Spinal cord (tissue), 3 donors: Measurements from ENCODE around the gene RAPGEF3.

DNA sequence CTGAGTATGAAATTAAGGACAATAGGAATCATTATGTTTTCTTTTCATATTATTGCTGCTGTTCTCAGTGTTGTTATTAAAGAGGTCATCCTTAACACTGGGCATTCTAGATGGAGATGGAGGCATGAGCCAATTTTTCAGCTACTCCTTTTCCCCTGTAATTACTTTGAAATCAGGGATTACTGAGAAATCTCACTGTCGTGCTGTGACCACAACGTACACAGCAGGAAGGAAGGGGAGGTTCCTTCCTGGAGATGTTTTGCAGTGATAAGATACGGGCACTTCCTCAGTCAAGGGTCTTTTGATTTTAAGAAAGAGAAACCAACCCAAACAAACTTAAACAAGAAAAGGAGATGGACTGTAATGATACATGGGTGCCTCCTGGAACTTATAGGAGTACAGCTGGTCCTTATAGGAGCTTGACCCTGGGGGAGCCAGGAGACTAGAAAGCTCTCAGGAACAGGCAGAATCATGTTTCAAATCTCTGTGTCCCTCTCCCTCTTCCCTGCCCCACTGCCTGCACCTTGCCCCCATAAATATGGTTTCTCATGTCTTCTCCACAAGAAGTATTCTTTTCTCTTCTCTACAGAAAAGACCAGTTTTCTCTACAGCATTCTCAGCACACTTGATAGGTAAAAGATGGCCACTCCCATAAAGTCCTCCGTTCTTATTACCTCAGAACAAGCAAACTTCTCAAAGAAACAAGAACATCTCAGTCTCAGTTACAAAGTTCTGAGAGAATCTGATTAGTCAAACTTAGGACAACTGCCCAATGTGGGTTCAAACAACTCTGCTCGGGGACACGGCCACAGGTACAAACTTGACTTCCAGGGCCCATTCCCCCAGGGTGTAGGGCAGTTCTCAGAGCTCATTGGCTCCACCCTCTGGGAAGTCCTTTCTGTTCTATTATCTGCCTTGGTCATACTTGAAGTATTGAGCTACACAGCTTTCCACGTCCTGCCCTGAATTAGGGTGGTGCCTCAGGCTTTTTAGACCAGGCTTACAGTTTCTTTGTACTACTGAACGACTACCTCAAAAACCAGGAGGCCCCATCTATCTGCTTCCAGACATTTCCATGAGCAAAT lies 281.2 kb upstream of the AMIGO2 start:
- PRO-cap = no peak
- RAMPAGE, long total RNA = no peak

- PRO-cap = no peak
- RAMPAGE, long total RNA = no peak
Measured at GRCh38 chr12:47377332-47378057, 297.7 kb upstream of the AMIGO2 start.

DNA sequence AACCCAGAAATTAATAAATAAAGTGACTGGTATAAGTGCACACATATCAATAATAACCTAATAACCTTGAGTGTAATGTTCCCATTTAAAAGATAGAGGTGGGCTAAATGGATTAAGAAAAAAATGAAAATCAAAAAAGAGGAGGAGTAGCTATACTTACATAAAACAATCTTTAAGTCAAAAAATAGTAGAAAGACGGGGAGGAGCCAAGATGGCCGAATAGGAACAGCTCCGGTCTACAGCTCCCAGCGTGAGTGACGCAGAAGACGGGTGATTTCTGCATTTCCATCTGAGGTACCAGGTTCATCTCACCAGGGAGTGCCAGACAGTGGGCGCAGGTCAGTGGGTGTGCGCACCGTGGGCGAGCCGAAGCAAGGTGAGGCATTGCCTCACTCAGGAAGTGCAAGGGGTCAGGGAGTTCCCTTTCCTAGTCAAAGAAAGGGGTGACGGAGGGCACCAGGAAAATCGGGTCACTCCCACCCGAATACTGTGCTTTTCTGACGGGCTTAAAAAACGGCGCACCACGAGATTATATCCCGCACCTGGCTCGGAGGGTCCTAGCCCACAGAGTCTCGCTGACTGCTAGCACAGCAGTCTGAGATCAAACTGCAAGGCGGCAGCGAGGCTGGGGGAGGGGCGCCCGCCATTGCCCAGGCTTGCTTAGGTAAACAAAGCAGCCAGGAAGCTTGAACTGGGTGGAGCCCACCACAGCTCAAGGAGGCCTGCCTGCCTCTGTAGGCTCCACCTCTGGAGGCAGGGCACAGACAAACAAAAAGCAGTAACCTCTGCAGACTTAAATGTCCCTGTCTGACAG lies 278.9 kb downstream of the RPAP3 start:
- PRO-cap = no peak
- RAMPAGE, long total RNA = no peak

- PRO-cap = no peak
- RAMPAGE, long total RNA = no peak
Measured at GRCh38 chr12:47734569-47735235, 9.4 kb upstream of the ENDOU start.

- PRO-cap = no peak
- RAMPAGE, long total RNA = no peak
Measured at GRCh38 chr12:47744324-47745347, 14.0 kb downstream of the RAPGEF3 start.

GRCh38 chr12:47758506-47759418 lies at the start of gene RAPGEF3:
RAPGEF3 (minus strand) TSS chr12:47758880.
- PRO-cap = no peak
- RAMPAGE, long total RNA = no peak

DNA sequence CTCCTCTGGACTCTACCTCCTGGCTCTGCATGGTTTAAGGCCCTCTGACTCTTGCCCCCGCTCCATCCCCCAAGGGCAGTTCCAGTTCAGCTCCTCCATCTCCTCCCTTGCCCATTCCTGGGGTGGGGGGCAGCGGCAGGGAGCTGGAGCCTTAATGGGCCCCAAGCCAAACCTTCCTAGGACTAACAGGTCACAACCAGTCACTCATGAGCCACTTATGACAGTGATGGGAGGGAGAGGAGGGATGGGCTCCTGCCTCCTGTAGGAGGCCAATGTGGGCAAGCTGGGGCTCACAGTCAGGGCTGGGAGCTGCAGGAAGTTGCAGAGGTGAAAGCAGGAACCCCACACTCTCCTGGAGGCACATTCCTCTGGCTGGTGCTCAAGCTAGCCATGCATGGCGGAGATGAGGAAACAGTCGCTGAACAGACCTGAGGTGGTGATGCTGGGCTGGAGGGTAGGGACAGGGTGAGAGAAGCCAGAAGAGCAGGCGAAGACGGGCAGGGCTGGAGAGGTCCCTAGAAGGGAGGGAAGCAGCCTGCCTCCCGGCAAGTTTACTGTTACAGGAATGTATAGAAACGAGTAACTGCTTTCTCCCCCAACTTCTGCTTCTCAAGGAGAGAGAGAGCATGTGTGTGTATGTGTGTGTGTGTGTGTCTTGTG lies 5.0 kb upstream of the RAPGEF3 start:
- PRO-cap = no peak
- RAMPAGE, long total RNA = no peak

DNA sequence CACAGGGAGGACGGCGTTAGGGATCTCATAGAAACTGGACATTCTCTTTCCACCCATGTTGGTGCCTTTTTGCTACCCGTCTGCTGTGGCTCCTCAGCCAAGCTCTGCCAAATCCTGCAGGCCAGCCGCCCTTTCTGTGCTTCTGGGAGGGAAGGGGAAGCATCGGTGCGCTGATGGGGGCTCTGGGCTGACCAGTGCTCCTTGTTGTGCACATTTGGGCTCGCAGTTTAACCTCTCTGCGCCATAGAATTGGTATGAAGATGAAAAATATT lies 900 bp downstream of the SLC48A1 start:
- PRO-cap = no peak
- RAMPAGE, long total RNA = no peak

DNA sequence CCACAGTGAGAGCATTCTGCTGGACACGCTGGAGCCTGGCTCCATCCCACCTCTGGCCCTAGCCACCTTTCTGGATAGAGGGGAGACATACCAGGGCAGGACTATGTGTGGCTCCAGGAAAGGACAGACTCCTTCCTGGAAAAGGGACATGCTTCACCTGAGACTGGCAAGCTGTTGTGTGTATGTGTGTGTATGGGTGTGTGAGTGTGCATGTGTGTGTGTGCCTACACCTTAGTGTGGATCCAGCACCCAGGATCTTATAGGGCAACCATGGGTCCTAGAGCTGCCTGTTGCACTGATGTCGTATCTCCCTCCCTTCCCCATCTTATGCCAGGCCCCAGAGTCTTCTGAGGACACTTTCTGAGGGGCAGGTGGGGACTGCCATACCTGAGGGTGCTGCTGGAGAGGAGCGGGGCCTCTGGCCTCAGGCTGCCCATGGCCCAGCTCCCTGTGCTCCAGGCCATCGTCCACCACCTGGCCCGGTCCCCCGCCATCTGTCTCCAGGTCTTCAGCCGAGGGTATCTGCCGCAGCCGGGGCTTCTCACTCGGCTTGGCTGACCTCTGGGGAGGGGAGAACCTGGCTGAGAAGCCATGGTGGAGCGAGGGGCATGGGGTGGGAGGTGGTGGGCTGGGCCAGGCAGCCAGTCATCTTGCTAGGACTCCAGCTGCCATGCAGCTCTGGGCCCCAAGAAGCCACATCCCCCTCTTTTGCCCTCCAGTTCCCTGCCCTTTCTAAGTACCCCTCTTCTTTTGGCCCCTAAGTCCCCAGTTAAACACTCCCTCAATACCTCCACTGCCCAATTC lies 21.5 kb downstream of the SLC48A1 start:
- PRO-cap = no peak
- RAMPAGE, long total RNA = no peak

- PRO-cap = no peak
- RAMPAGE, long total RNA = no peak
Measured at GRCh38 chr12:47795177-47796026, 22.4 kb downstream of the SLC48A1 start.

DNA sequence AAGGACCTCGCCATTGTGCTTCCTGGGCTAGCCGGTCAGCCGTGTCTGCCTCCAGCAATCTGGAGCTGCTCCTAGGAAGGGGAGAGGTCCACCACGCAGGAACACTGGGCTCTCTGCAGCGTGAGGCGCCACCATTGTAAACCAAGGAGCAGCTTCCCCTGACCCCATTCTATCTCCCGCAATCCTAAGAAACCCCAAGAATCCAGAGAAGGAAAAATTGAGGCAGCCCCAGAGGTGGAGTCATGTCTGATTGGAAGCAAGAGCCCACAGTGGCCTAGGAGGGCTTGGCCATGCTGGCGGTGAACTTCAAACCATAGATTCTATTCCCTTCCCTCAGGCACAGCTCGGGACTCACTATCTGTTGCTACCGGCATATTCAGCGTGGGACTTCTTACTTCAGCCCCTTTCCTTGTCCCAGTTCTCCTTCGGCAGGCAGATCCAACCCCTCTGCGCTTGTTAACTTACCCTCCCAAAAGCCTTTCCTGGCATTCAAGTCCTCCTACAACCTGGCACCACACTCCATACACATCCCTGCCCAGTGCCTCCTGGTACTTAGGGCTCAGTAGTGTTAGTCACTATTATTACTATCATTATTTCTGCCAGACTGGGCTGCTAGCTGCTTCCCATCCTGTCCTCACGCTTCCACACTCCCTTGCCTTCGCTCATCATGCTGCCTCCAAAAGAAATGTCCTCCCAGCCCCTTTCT lies 1.4 kb upstream of the HDAC7 start:
- PRO-cap = no peak
- RAMPAGE, long total RNA = no peak

DNA sequence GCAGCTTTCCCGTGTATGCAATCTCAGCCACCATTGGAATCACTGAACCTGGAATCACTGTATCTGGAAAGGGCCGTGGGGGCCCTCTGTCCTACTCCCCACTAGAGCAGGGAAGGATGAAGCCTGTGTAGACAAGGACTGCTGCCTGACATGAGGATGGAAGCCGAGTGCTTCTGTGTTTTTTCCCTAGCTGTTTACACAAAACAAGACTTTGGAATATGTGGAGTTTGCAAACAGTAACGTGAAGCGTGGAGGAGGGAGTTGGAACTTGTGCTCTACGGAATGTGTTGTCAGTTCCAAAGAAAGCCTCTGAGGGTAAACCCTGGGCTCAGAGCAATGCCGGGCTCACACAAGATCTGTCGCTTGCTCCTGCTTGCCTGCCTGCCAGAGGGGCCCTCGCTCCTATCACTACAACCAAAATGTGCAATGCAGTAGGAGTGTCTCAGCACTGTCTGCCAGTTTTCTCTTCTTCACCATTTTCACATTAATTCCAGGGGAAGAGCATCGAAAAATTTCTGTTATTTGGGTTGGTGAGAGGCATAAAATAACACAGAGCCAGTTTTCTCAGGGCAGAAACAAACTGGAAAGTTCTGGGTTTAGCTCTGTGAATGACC lies 32.5 kb upstream of the HDAC7 start:
- PRO-cap = no peak
- RAMPAGE, long total RNA = no peak

GRCh38 chr12:47863369-47863909 lies 41.4 kb downstream of the VDR start:
- PRO-cap = no peak
- RAMPAGE, long total RNA = no peak

DNA sequence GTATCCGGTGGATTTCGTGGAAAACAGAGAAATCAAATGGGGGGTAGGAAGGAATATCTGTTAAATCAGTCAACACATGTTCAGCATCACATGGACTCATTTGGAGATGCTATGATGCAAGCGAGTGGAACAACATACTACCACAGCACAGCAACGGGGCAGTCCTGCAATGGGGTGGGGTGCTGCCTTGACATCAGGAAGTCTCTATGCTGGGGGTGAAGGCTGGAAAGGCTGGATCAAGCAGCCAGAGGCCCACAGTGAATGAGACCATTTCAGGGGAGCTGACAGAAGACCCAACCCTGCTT lies 22.9 kb downstream of the VDR start:
- PRO-cap = no peak
- RAMPAGE, long total RNA = no peak

- PRO-cap = no peak
- RAMPAGE, long total RNA = no peak
Measured at GRCh38 chr12:47882271-47882504, 22.6 kb downstream of the VDR start.

DNA sequence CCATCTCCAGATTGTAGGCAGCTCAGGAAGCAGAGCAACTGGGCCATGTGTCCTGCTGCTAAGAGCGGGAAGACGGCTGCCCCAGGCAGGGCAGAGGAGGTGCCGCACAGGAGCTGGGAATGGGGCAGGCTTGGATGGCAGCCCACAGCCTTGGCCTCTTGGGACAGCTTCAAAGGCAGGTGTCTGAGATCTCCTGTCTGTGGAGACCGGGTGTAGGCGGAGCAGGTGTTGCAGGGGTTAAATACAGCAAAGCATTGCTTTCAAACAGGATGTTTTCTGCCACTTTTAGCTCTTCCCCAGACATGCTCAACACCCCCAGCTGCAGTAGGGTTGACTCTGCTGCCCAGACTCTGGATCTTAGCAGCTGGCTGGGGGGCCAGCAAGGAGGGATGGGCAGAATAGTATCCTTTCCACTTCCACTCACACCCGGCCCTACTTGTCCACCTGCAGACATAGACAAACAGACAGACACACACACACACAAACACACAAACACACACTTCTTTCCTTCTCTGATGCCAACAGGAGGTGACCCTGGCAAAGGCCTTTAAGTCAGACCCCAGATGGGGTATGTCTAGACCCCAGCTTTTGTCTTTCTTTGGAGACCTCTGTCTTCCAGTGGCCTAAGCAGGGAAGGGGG lies 21.5 kb downstream of the VDR start:
- PRO-cap = no peak
- RAMPAGE, long total RNA = no peak

- PRO-cap = no peak
- RAMPAGE, long total RNA = no peak
Measured at GRCh38 chr12:47895811-47896502, 8.8 kb downstream of the VDR start.

DNA sequence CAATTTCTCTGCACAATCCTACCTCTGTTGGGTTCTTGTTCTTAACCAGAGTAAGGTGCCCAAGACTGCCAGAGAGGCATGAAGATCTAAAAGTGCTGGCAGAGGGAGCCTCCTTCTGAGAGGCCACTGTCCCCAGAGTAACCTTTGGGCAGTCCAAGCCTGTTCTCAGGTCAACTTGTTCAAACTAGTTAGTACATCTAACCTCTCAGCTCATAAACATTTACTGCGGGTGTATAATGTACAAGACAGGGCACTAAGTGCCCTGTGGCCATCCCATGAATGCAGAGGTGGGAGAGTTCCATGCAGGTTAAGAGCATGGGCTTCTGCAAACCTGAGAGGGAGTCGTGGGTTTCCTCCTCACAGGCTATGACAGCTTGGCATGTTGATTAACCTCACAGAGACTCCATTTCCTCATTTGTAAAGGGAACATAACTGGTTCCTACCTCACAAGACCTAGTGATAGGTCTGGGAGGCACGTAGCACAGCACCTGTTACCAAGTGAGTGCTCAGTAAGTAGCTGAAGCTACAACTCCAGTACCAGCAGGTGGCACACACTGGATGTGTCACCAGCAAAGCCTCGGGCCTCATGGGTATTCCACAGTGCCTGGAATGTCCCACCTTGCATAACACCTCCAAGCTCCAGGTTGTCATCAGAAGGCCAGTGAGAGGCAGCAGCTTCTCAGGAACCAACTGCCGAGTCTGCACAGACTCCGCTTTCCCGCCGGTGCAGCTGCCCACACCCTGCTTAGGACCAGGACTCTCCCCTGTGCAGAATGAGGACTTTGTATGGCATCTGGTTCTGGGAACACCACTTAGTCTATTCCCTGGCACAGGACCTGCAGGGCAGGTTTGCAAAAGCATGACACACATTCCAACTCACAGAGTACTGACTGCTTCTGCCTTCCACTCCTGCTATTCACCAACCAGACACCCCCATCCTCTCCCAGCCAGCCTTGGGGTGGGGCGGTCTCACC lies 4.4 kb downstream of the VDR start:
- PRO-cap = no peak
- RAMPAGE, long total RNA = no peak

GRCh38 chr12:47903153-47903565 lies 1.6 kb downstream of the VDR start:
- PRO-cap = no peak
- RAMPAGE, long total RNA = no peak

DNA sequence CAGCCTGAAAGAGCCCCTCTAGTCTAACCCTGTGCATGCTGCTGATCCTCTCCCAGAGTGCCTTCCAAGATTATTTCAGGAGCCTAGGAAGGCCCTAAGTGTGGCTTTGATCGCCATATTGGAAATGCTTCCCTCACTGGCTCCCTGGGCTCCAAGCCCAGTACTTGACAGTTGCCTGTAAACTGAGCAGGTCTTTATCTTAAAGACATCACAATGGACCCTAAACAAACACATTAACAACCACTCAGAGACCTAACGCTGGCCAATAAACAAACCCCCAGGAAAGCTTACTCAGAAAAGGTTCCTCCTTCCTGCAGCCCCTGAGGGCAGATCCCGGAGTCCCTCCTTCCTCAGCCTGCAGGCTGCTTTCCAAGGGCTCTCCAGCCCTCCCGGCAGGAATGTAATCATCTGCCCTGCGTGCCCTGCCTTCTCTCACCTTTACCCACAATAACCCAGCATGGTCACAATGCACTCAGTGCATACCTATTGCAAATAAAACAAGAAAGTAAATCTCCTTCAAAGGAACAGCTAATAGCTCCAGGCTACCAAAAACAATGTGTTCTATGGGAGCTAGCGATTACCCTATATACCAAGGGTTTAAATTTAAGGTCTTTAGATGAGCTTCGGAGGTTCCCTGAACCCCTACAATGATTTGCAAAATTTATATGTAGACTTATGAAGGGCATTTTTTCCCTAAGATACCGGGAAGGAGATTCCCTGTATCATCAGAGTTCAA lies 17.6 kb upstream of the COL2A1 start:
- PRO-cap = no peak
- RAMPAGE, long total RNA = no peak